Measurements from ENCODE around the gene SNRPD1.

- RRBS, result no CpG with 5 or more reads among the region's 5 CpGs
Measured at GRCh38 chr18:13541364-13541807, 185.0 kb downstream of the FAM210A start.

GRCh38 chr18:13543309-13543669 is 183.1 kb downstream of the FAM210A start:
- RRBS, result no CpG with 5 or more reads among the region's 3 CpGs

DNA sequence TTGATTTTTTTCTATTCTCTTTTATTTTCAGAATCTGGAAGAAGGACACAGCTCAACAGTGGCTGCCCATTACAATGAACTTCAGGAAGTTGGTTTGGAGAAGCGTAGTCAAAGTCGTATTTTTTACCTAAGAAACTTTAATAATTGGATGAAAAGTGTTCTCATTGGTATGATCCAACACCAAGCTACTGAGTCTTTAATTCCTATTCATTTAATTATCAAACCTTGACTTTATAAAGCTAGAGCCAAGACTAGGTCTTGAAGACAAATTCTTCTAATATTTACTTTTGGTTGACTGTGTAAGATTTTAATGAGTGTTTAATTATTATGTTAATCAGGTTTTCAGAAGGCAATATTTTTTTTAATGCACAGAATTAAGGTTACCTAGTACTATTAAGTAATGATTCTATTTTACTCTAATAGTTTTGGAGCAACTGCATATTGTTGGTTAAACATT is 8.0 kb downstream of the RNMT start:
- RRBS, result no CpG with 5 or more reads among the region's 2 CpGs

- RRBS, result no CpG with 5 or more reads among the region's 9 CpGs
Measured at GRCh38 chr18:13804148-13804825, 19.7 kb upstream of the MC5R start.

- RRBS, result no CpG with 5 or more reads among the region's 5 CpGs
Measured at GRCh38 chr18:14921073-14921418, 173.1 kb downstream of the ANKRD30B start.

- RRBS, result no CpG with 5 or more reads among the region's 4 CpGs
Measured at GRCh38 chr18:14936199-14936671, 188.3 kb downstream of the ANKRD30B start.

DNA sequence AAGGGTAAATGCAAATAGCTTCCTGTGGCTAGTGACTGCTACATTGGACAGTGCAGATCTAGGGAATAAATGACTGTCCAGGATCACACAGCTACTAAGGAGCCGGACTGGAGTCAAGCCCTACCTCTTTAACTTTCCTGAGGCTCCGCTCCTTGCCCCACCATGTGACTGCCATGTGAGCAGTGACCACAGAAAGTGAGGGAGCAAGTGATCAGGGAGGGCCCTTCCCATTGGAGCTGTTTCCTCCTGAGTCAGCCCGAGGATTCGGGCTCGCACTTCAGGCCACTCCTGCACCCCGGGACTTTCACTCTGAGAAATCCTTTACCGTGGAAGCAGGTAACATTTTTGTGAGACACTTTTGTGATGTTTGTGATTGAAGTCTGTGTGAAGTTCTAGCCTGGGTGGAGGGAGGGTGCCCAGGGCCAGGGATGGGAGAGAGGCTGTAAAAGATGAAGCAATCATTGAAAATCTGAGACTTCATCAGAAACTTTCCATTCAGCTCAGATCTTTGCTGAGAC is 198.1 kb downstream of the ANKRD30B start:
- RRBS, result no CpG with 5 or more reads among the region's 7 CpGs

DNA sequence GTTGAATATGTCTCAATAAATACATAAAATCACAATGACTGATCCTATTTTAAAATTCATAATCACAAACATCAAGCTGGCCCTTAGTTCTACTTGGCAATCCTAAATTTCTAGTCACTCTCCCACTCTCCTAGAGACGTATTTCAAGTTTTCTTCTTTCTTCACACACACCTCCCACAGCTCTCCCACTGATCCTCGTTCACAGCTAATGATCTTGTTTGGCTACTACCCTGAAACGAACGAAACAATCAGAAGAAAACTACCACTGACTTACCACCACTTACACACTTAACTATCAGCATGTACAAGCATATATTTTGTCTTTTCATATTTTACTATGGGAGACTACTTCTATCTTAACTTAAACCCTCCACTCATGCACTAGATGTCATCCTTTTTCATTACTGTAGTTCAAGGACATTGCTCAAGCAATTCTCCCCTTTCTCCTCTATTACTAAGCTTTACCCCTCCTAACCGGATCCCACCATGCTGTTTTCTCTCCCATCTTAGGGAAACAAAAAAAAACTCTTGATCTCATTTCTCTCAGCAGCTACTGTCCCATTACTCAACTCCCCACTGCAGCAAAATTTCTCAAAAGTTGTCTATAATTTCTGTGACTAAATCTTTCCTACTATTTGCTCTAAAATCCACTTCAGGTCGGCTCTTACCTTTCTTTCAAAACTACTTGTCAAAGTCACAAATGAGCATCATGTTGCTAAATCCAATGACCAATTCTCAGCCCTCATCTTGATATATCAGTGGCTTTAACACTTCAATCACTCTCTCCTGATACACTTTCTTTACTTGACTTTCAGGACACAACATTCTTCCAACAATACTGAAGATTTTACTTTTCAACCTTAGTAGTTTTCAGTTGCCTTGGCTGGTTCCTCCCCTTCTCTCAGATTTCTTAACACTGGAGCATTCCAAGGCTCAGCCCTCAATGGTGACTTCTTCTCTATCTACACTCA is 56.1 kb downstream of the ROCK1 start:
- RRBS, result no CpG with 5 or more reads among the region's 6 CpGs

DNA sequence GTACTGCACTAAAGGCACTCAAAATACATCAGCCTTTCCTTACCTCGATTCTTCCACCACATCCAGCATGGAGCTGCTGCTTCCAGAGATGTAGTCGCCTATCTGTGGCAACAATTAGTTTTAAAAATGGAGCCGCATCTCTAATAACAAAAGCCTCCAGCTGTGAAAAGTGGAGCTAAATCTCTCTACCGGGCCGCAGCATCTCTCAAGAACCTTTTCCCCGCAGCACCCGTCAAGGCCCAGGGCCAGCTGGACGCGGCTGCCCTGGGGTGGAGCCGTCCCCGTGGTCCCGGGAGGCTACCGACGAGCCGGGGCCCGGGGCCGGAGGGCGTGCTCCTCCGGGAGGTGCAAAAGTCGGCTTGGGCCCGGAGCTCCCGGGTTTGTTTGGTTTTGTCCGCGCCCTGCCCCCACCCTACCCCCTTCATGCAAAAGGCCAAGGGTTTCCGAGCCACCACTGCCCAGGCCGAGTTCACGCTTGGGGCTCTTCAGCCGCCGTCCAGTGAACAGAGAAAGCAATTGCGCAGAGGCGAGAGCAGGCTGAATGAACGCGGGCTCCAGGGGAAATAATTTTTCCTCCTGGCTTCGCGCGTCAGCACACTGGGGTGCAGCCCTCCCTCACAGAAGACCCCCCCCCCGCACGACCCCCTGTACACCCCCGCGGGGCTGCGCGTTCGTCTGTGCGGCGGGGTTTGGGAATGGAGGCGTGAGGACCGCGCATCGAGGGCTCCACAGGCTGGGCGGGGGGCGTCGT is 623 bp upstream of the GREB1L start:
- RRBS, result 2% methylated on average over 7 of the region's 52 CpGs

GRCh38 chr18:21611994-21613159 is at the start of gene SNRPD1:
Gene SNRPD1, plus strand, starts transcription at chr18:21612314.
- RRBS, result under 1% methylated on average over 19 of the region's 65 CpGs

DNA sequence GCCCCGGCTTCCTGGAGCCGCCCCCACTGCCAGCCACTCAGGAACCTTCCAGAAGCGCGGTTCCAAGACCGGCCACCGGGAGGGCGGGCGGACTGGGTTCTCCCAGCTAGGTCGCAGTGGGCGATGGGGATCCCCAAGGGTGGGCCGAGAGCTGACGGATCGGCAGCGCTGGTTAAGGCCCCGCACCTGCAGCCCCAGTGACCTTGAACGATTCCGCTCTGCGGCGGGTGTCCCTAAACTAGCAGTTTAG is 217 bp upstream of the ABHD3 start:
- RRBS, result 0% methylated on average over 5 of the region's 19 CpGs

DNA sequence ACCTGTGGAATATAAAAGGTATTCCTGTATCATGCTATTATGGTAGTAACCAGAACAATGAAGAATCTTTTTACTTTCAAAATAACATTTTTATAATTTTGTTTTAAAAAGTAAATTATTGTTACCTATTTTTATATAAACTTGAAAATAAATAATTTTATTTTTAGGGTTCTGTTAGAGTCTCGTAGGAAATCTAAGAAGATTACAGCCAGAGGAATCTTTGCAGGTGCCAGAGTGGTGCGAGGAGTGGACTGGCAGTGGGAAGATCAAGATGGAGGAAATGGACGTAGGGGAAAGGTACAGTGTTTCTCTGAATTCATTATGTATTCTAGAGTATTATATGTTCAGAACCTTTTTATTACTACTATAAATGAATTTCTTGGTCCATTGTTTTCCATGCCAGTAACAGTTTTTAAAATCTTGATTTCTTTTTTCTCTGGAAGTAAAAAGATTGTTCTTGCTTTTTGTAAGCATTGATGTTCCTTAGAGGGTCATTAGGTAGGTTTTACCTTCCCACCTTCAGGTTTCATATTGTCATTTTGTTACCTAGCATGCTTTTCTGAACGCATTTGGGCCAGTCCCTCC is 28.0 kb downstream of the MIB1 start:
- RRBS, result no CpG with 5 or more reads among the region's 4 CpGs

- RRBS, result no CpG with 5 or more reads among the region's 6 CpGs
Measured at GRCh38 chr18:21846565-21847243, 106.1 kb downstream of the MIB1 start.

DNA sequence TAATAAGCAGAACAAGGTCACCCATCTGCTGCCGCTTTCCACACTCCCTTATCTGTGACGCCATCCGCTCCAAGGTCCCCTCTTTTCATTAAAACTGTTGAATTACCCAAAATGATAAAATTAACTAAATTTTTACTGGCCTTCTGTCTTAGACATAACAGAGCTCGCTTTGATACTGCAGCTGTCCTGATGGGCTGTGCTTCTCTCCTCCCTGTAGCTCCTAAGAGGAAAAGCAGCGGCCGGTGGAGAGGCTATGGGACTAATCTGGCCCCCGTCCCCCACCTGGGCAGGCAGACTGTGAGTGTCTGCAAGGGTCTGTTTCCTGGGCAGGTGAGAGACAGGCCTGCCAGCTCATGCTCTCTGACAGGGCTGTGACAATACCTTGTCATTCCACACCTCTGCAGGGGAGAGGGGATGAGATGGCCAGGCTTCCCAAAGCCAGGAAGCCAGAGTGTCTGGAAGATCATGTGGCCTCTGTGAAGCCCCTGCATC is 142.6 kb upstream of the GATA6 start:
- RRBS, result no CpG with 5 or more reads among the region's 7 CpGs

DNA sequence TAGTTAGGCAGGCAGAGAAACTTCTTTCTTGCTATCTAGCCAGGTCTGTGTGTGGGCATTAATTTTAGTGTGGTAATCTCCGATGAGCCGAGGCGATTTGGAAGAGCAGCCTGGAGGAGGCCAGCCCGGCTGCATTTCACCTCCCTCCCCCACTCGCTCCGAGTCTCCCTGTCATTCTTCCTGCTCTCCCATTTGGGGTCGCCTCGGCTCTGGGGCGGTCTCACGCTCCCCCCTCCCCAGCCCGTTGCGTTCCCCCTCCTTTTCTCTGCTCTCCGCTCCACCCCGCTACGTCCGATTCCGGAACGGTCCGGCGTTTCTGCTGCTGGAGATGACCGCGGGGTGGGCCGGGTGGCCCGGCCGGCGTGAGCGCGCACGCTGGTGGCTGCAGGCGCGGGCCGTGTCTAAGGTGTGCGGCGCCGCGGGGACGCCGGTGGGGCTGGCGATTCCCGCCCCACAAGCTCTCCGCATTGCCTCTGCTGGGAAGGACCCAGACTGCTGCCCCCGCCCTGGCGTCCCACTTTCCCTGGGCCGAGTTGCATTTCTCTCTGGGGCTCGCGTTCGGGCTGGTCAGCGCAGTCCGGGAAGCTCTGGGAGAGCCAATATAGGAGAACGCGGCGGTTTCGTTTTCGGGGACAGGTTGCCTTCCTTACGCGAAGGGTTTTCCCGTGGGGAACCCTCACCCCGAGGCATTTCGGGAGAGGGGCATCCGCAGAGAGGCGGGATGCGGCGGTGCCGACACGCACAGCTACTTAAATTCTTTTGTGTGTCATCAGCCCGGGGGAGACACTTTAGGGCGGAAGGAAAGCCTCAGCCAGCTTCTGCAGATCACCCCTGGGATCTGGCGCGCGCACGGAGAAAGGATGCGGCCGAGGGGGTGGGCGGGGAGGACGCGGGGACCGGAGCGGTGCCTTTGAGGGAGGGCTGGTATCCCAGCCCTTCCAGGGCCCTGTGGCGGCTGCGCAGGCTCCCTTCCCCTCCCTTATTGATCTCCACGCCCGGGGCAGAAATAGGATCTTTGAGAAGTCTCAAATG is 879 bp downstream of the GATA6 start:
- RRBS, result 1% methylated on average over 18 of the region's 82 CpGs

- RRBS, result 68% methylated on average over 10 of the region's 48 CpGs
Measured at GRCh38 chr18:22172098-22173176, 3.0 kb downstream of the GATA6 start.

DNA sequence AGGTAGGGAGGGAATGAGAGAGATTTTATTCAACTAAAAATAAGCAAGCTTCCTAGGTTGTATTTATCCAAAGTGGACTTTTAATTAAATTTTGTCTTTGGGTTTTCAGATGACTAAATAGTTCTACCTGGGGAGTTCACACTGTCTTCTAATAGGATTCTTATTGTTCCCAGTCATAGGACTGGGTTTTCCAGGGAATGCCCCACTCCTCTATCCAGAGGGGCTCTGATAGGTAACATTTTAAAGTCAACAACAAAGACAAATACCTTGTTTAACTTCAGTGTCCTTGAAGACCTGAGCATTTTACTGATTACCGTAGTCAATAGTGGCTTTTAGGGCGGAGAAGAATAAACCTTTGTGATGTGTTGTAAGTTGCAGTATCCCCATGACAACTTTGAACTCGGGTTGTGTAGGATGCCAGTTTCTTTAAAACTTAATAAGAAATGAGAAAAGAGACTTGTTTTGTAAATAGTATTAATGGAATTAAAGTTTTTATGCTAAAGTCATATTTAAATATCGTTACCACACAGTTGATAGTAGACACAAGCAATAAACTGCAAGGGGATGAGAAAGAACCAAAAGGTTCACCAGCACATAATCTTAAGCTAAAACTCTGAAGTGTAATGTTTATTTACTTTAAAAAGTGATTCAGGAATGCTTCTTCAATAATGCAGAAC is 6.0 kb downstream of the GATA6 start:
- RRBS, result no CpG with 5 or more reads among the region's 4 CpGs

DNA sequence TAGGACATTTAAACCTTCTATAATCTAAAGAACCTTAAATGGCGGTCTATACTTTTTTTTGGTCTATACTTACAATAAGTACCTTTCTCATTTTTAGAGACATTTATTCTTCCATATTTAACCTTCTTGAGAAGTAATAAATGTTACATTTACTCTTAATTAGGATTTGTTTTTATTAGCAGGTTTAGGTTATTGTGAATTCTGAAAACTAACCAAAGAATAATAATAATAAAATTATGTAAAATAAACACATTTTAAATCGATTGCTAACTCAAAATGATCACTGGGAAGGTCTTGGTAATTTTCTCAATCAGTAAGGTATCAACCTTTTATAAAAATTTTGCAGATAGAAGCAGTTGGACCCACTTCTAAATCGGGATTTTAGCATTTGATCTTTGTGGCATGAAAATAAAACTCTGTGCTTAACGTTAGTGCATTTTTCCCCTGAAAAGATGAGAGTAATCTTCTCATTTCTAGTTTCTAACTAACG is 6.5 kb downstream of the GATA6 start:
- RRBS, result no CpG with 5 or more reads among the region's 5 CpGs

GRCh38 chr18:22188125-22188541 is 18.7 kb downstream of the GATA6 start:
- RRBS, result no CpG with 5 or more reads among the region's 2 CpGs